ENCODE measurements around a stretch of chr13.

DNA sequence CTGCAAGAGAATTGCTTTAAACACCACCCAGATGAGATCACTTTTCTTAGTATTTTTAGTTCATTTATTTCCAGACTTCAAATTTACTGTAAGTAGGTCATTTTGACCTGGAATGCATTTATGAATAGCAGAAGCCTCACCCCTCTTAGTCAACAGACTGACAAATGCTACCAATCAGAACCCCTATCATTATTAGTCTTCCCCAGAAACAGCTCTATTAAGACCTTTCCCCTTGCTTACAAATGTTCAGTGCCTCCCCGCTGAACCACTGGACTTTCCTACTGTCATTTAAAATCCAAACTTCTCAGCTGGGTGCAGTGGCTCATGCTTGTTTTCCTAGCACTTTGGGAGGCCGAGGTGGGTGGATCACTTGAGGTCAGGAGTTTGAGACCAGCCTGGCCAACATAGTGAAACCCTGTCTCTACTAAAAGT lies 27.2 kb downstream of the RUBCNL start:
- RRBS = no CpG with 5 or more reads among the region's 2 CpGs

DNA sequence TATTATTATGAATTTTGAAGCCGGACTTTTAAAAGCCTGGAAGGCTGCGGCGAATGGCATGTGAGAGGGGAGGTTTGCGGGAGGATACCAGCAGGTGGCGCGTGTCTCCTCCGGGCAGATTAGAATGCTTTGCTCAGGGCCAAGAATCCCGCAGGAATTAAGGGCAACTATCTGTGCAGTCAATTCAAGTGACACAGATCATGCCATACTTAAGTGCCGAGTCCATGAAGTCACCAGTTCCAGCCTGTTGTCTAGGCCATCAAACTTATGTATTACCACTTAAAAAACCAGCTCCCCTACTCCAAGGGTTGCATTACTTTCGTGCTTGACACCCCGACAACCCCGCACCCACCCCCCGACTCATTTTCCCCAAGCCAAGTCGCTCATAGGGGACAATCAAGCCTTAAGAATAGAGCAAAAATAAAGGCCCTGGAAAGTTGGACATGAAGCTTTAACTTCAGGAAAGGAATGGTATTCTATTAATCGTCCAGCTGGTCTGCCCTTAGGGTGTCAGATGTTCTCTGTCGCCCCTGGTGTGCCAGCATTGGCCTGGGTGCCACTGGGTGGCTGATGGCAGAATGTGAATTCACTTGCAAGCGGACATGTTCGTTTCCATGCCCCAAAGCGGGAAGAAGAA lies 1.3 kb upstream of the LRCH1 start:
- RRBS = 17% methylated on average over 7 of the region's 19 CpGs

GRCh38 chr13:46663056-46663648 lies 110.2 kb downstream of the LRCH1 start:
- RRBS = no CpG with 5 or more reads among the region's 1 CpG

DNA sequence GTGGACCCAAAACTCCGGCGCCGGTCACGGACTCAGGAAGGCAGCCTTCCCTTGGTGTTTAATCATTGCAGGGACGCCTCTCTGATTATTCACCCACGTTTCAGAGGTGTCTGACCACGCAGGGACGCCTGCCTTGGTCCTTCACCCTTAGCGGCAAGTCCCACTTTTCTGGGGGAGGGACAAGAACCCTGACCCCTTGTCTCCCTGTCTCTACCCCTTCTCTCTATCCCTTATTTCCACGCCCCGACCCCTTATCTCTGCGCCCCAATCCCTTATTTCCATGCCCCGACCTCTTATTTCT lies 19.5 kb downstream of the NUDT15 start:
- RRBS = no CpG with 5 or more reads among the region's 13 CpGs

GRCh38 chr13:48123850-48124412 lies 29.0 kb upstream of the MED4 start:
- RRBS = no CpG with 5 or more reads among the region's 9 CpGs

DNA sequence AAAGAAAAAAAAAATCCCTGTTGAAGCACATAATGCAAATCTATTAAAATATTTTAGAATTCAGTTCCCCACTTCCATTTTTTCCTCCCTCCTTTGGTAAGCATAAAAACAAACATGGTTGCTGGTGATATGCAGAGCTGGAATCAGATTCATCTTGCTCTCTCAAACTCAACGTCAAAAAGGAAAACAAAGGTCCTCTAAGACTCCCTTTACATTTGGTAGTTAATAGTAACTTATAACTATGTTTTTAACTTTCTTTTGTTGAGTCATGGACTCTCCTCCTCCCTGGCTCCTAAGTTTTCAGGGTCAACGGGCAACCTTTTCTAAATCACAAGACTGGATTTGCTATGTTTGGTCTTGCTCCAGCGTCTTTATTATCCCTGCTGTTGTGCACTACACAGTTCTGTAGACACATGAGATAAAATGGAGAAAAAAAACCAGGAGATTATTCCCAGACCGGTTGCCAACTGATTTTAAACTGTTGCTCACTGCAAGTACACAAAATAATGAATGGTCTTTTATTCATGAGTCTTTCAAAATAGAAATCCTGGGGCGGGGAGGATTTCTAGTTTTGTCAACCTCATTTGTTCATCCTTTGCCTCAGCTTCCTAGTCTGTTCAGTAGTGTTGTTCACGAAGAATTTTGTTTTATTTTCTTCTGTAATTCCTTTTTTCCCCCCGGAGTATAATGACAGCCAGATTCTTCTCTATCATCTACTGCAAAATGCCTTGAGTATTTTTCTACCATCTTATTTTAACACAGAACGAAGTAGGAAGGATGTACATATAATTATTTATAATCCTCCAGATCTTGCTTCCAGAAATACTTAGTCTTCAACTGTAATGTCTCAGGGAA lies 1.8 kb upstream of the ITM2B start:
- RRBS = no CpG with 5 or more reads among the region's 8 CpGs

GRCh38 chr13:48318434-48319658 lies 15.3 kb downstream of the RB1 start:
- RRBS = 37% methylated on average over 15 of the region's 82 CpGs

DNA sequence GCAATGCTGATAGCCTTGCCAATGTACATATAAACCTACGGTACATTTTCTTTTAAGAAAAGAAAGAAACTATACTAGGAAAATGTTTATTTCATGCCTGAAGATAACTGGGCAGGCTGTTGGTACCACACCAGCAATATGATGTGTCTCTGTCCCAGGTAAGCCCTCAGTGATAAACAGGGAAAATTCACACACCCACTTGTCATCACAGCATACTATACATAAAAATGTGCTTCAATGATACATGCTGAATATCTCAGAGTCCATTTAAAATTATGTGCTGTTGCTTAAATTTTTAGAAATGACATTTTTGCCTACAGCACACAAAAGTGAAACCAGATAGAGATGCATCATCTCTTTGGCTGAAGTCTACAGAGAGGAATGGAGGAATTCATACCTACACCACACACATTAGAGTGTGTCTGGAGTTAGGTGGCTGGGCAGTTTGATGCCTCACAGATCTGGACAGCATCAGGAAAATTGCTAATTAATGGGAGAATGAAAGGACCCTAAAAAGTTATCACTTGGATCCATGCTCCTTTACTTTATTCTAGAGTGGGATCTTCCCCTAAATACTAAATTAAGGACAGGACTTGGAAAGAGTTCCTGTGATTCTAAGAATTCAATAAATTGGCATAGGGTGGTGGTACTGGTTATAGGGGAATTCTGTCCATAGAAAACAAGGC lies 41.5 kb downstream of the RCBTB2 start:
- RRBS = no CpG with 5 or more reads among the region's 1 CpG

- RRBS = no CpG with 5 or more reads among the region's 4 CpGs
These were observed 38.7 kb upstream of the RCBTB2 start for GRCh38 chr13:48571511-48572088.

- RRBS = no CpG with 5 or more reads among the region's 4 CpGs
These were observed 107.1 kb upstream of the MLNR start for GRCh38 chr13:49113006-49113453.

DNA sequence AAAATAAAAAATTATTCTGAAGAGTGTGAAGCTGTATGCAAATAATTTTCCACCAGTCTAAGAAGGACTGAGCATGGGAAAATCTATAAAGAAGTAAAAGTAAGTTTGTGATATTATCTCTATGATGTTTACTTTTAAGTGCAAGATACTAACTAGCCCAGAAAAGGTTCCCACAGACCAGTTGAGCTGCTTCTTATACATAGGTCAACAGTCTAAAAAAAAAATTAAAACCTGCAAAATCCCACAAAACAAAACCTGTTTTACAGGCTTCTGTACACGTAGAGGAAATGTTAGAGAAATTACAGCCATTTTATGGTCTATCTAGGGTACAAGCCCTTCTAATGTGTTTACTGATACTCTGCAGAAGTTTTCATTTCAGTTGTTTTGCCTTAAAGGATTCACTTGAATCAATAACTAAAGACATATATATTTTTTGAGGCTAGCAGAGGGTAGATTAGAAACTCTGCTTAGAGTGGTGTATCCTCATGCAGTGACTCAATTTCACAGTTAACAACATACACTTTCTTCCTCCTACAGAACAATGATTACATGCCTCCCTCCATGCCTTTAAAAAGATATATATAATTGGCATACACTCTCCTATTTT lies 44.0 kb downstream of the CAB39L start:
- RRBS = no CpG with 5 or more reads among the region's 1 CpG

- RRBS = no CpG with 5 or more reads among the region's 13 CpGs
These were observed 665 bp downstream of the CAB39L start for GRCh38 chr13:49443129-49443669.

DNA sequence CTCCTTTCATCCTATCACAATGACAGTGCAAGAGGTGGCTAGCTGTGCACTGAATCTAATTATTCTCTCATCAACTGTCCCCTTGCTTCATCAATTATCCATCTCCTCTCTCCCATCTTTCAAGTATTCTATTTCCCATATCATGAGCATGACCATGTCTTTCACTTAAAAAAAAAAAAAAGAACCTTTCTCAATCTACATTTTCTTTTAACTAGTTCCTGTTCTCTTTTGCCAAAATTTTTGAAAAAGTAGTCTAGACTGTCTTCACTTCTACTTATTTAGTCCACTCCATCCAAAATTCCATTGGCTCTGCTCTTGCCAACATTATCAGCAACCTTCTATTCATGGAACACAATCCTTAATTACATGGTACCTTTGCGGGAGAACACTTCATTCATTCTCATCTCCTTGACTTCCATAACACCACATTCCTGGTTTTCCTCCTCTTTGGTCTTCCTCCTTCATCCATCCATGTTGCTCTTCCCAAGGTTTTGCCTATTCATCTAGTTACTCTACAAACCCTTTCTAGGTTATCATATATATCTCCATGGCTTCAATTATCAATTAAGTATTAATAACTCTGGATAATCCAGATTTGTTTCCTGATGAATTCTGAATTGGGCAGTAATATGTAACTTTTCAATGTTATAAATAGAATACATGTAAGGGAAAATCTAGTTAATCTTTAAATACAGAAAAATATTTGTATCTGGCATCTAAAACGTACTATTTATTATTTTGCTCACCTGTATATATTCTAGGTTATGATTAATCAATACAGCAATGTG lies 27.7 kb downstream of the KPNA3 start:
- RRBS = no CpG with 5 or more reads among the region's 2 CpGs

DNA sequence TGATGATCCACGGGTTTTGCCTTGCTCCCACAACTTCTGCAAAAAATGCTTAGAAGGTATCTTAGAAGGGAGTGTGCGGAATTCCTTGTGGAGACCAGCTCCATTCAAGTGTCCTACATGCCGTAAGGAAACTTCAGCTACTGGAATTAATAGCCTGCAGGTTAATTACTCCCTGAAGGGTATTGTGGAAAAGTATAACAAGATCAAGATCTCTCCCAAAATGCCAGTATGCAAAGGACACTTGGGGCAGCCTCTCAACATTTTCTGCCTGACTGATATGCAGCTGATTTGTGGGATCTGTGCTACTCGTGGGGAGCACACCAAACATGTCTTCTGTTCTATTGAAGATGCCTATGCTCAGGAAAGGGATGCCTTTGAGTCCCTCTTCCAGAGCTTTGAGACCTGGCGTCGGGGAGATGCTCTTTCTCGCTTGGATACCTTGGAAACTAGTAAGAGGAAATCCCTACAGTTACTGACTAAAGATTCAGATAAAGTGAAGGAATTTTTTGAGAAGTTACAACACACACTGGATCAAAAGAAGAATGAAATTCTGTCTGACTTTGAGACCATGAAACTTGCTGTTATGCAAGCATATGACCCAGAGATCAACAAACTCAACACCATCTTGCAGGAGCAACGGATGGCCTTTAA lies 3.1 kb upstream of the KCNRG start:
- RRBS = no CpG with 5 or more reads among the region's 8 CpGs

- RRBS = 7% methylated on average over 28 of the region's 78 CpGs
These were observed 115.0 kb downstream of the KCNRG start for GRCh38 chr13:50129878-50130969.

- RRBS = no CpG with 5 or more reads among the region's 7 CpGs
These were observed 171.0 kb downstream of the KCNRG start for GRCh38 chr13:50186223-50186711.

- RRBS = no CpG with 5 or more reads among the region's 3 CpGs
These were observed 213.3 kb downstream of the DLEU7 start for GRCh38 chr13:50630188-50630496.

- RRBS = no CpG with 5 or more reads among the region's 9 CpGs
These were observed 131.0 kb downstream of the DLEU7 start for GRCh38 chr13:50712360-50713056.

DNA sequence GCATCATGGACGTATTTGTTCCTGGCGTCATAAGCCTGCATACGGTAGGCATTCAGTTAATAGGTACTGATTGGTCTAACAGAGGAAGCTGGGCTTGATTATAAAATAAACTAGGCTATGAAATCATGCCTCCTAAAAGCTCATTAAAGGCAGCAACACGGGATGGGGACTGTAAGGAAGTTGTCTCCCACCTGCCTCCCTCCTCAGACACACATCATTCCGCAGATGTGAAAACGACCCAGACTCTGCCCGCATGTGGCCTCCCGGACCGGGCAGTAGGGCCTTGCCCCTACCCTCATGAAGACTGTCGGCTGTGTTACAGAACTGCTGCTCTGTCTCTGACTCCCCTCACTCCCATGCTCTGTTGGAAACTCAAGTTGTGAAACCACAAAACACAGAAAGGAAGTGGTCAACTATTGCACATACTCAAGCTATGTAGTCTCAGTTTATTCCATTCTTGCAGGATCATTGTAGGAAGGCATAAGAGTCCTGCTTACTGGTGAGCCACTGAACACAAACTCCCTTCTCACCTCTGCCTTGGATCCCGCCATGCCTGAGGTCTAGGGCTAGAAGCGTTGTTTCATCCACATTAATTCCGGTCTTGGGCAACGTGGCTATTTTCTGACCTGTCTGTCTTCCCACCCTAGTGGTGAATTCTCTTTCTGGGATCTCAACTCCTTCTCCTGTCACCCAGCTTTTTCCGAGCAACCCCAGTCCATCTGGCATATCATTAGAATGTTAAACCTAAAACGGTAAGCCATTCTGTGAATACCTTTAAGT lies 129.6 kb downstream of the DLEU7 start:
- RRBS = no CpG with 5 or more reads among the region's 16 CpGs

- RRBS = no CpG with 5 or more reads among the region's 2 CpGs
These were observed 1.4 kb downstream of the RNASEH2B start for GRCh38 chr13:50911094-50911352.